ENCODE measurements around the gene KAT2B.

- PRO-cap = no peak
- RAMPAGE, long total RNA = no peak
- RRBS = no CpG with 5 or more reads among the region's 5 CpGs
Observed at GRCh38 chr3:16371474-16371847, 106.4 kb downstream of the OXNAD1 start.

GRCh38 chr3:16427035-16427888, 86.2 kb downstream of the RFTN1 start:
- PRO-cap = no peak
- RAMPAGE, long total RNA = no peak
- RRBS = no CpG with 5 or more reads among the region's 4 CpGs

GRCh38 chr3:16788662-16788976, 96.1 kb upstream of the PLCL2 start:
- PRO-cap = no peak
- RAMPAGE, long total RNA = no peak
- RRBS = no CpG with 5 or more reads among the region's 3 CpGs

GRCh38 chr3:16801169-16801587, 83.6 kb upstream of the PLCL2 start:
- PRO-cap = no peak
- RAMPAGE, long total RNA = no peak
- RRBS = no CpG with 5 or more reads among the region's 1 CpG

- PRO-cap = no peak
- RAMPAGE, long total RNA = no peak
- RRBS = no CpG with 5 or more reads among the region's 9 CpGs
Observed at GRCh38 chr3:16881813-16882798, 2.6 kb upstream of the PLCL2 start.

DNA sequence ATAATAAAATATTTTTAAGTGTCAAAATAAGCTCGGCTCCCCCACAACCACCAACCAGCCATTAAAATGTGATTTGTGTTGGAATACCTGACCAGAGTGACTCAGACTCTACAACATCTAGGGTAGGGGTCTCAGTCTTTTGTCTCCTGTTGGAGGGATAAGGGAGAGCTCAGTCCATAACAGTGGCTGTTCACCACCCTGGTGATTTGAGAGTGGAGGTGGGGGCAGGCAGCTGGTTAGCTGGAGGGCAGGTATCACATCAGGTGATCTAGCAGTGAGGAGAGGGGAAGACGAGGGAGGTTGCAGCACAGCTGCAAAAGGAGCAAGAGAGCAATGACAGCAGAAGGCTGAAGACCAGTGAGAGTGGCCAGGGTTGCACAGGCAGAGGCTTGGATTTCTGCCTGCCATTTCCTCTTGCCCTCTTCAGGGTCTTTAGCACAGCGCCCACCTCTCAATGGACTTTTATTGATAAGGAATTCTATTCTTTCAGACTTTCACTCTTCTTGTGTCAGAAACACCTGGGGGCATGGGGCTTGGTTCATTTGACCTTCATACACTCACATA, 38.4 kb downstream of the PLCL2 start:
- PRO-cap = no peak
- RAMPAGE, long total RNA = no peak
- RRBS = no CpG with 5 or more reads among the region's 3 CpGs

DNA sequence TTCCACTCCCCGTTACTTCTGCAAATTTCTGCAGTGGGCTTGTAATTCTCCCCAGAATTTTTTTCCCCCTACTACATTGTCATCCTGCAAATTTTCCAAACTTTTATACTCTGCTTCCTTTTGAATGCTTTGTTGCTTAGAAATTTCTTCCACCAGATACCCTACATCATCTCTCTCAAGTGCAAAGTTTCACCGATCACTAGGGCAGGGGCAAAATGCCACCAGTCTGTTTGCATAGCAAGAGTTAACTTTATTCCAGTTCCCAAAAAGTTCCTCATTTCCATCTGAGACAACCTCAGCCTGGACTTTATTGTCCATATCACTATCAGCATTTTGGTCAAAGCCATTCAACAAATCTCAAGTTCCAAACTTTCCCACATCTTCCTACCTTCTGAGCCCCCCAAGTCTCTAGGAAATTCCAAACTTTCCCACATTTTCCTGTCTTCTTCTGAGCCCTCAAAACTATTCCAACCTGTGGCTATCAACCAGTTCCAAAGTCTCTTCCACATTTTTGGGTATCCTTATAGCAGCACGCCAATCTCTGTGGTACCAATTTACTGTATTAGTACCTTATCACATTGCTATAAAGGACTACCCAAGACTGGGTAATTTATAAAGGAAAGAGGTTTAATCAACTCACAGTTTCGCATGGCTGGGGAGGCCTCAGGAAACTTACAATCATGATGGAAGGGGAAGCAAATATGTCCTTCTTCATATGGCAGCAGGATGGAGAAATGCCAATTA, 307.5 kb downstream of the TBC1D5 start:
- PRO-cap = no peak
- RAMPAGE, long total RNA = no peak
- RRBS = no CpG with 5 or more reads among the region's 4 CpGs

DNA sequence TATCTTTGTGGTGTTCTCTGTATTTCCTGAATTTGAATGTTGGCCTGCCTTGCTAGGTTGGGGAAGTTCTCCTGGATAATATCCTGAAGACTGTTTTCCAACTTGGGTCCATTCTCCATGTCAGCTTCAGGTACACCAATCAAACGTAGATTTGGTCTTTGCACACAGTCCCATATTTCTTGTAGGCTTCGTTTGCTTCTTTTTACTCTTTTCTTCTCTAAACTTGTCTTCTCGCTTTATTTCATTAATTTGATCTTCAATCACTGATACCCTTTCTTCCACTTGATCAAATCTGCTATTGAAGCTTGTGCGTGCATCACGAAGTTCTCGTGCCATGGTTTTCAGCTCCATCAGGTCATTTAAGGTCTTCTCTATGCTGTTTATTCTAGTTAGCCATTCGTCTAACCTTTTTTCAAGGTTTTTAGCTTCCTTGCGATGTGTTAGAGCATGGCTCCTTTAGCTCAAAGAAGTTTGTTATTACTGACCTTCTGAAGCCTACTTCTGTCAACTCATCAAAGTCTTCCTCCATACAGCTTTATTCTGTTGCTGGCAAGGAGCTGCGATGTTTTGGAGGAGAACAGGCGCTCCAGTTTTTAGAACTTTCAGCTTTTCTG, 124.9 kb downstream of the TBC1D5 start:
- PRO-cap = no peak
- RAMPAGE, long total RNA = no peak
- RRBS = no CpG with 5 or more reads among the region's 10 CpGs

DNA sequence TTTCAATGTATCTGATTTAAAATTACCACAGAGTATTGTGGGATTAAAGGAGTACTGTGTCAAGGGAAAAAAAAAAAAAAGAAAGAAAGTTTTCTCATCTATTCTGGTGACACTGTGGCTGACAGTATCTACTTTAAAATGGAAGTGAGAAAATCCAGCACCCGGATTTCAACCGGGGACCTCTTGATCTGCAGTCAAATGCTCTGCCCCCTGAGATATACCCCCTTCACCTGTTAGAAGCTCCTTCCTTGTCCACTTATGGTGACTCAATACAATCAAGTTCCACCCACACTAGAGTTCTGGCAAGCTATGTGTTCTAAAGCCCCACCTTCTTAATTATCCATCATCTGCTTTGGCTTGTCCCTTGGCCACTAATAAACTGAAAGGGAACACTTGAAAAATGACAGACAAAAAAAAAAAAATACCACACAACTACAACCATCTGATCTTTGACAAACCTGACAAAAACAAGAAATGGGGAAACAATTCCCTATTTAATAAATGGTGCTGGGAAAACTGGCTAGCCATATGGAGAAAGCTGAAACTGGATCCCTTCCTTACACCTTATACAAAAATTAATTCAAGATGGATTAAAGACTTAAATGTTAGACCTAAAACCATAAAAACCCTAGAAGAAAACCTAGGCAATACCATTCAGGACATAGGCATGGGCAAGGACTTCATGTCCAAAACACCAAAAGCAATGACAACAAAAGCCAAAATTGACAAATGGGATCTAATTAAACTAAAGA, 42.5 kb downstream of the TBC1D5 start:
- PRO-cap = no peak
- RAMPAGE, long total RNA = no peak
- RRBS = no CpG with 5 or more reads among the region's 2 CpGs

DNA sequence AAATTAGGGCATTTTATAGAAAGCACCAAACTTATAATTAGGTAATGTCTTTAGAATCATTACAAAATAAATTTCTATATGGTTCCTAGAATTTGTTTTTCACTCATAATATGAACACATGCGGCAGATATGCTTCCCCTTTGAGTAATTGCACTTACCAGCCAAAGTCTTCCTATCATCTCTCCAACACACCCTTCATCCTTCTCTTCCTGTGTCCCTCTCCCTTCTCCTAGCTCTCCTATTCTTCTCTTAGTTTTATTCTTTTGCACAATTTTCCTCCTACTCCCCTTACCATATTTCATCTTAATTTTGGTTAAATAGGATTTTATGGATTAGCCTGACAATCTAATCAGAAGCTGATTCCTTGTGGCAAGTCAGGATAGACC, 84.1 kb downstream of the SATB1 start:
- PRO-cap = no peak
- RAMPAGE, long total RNA = no peak
- RRBS = no CpG with 5 or more reads among the region's 1 CpG

GRCh38 chr3:18420482-18421220, 4.5 kb downstream of the SATB1 start:
- PRO-cap = no peak
- RAMPAGE, long total RNA = no peak
- RRBS = no CpG with 5 or more reads among the region's 12 CpGs

- PRO-cap = no peak
- RAMPAGE, long total RNA = no peak
- RRBS = no CpG with 5 or more reads among the region's 20 CpGs
Observed at GRCh38 chr3:18424397-18424793, 744 bp downstream of the SATB1 start.

GRCh38 chr3:18679296-18679821, 254.2 kb upstream of the SATB1 start:
- PRO-cap = no peak
- RAMPAGE, long total RNA = no peak
- RRBS = no CpG with 5 or more reads among the region's 4 CpGs

- PRO-cap = no peak
- RAMPAGE, long total RNA = no peak
- RRBS = no CpG with 5 or more reads among the region's 12 CpGs
Observed at GRCh38 chr3:18740683-18741541, 315.8 kb upstream of the SATB1 start.

- PRO-cap = no peak
- RAMPAGE, long total RNA = no peak
- RRBS = no CpG with 5 or more reads among the region's 7 CpGs
Observed at GRCh38 chr3:18745448-18745932, 320.4 kb upstream of the SATB1 start.

DNA sequence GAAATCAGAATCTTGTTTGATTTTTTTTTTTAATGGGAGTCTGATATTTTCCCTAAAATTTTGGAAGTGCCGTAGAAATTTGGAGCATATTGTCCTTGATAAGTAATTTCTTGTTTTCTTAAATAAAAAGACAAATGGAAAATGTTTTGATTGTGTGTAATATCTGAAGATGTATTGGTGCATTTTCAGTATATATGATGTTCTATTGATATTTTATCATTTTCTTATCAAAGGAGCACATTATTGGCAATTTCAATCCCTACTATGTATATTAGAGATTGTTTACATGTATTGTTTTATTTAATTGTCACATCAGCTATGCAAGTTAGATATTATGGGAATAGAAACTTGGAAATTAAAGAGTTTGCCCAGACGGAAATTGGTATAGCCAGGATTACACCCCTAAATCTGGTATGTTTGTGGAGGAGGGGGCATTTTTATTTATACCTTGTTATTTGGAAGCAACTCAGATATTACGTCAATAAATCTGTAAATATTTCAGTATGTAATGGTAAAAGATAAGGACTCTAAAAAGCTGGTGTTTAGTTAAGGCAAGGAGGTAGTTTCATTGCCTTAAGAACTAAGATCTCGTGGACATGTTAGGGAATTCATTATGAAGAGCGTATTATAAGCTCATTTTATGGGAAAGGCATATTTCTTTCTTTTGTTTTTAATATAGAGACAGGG, 2.0 kb downstream of the RAB5A start:
- PRO-cap = no peak
- RAMPAGE, long total RNA = no peak
- RRBS = no CpG with 5 or more reads among the region's 5 CpGs

- PRO-cap = no peak
- RAMPAGE, long total RNA = no peak
- RRBS = no CpG with 5 or more reads among the region's 5 CpGs
Observed at GRCh38 chr3:19951460-19952316, 4.8 kb downstream of the RAB5A start.

DNA sequence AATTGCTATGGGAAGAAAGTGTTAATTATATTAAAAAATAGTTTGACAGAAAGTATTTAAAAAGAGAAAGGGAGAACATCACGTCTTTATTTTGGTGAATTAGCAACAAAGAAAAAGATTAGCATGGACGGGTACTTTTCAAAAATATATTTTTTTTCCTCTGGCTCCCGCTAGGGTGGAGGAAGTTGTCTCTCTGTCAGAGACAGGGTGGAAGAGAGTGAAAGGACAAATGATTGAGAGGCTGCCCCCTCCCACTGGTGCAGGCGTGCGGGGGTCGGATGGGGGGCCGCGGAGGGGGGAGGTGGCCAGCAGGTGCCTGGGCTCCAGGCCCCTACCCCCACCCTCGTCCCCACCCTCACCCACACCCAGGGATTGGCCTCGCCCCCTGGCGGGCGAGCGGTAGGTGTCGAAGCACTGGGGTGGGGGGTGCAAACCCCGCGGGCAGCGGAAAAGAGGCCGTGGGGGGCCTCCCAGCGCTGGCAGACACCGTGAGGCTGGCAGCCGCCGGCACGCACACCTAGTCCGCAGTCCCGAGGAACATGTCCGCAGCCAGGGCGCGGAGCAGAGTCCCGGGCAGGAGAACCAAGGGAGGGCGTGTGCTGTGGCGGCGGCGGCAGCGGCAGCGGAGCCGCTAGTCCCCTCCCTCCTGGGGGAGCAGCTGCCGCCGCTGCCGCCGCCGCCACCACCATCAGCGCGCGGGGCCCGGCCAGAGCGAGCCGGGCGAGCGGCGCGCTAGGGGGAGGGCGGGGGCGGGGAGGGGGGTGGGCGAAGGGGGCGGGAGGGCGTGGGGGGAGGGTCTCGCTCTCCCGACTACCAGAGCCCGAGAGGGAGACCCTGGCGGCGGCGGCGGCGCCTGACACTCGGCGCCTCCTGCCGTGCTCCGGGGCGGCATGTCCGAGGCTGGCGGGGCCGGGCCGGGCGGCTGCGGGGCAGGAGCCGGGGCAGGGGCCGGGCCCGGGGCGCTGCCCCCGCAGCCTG, at the start of gene KAT2B:
KAT2B (plus strand) TSS at position 859 of the 978 bp plus-strand sequence.
- PRO-cap = bidirectional peak, plus-strand start at position 688 of the sequence, minus-strand start at position 541 of the sequence
- RAMPAGE, long total RNA = no peak
- RRBS = 1% methylated on average over 11 of the region's 80 CpGs

- PRO-cap = no peak
- RAMPAGE, long total RNA = no peak
- RRBS = no CpG with 5 or more reads among the region's 8 CpGs
Observed at GRCh38 chr3:20141684-20142525, 44.1 kb downstream of the SGO1 start.

DNA sequence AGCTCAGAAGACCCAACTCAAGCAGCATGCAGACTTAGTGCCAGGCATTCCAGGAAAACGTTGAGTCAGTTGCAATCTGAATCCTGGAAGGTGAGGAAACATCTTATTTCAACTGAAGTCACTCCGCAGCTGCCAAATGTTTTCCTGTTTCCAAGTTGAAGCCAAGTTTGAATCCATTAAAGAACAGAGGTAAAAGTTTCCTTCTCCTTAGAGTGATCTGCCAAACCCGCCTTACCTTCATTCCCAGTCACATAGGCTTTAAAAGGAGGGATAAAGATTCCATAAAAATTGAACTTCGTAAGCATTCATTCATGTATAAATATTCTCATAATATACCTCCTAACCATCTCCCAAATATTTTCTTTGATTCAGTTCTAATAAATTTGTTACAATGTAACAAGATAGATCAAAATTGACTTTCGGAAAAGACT, 126.3 kb downstream of the ZNF385D start:
- PRO-cap = no peak
- RAMPAGE, long total RNA = no peak
- RRBS = no CpG with 5 or more reads among the region's 5 CpGs